SJSA1 (cell line): ENCODE results near the gene GOLGA5.

- RAMPAGE, long total RNA, result no peak
These were observed 88.4 kb downstream of the RIN3 start for GRCh38 chr14:92601670-92602649.

- RAMPAGE, long total RNA, result no peak
These were observed 95.7 kb downstream of the RIN3 start for GRCh38 chr14:92609141-92609757.

GRCh38 chr14:92652898-92653041 lies 95.7 kb downstream of the LGMN start:
- RAMPAGE, long total RNA, result no peak

- RAMPAGE, long total RNA, result start-site peak on the plus strand at chr14:92794321-92794400, 132 and 44 reads in 2 replicates
These were observed at the start of gene GOLGA5 for GRCh38 chr14:92794105-92795061. Gene GOLGA5, plus strand, starts transcription at chr14:92794305.

DNA sequence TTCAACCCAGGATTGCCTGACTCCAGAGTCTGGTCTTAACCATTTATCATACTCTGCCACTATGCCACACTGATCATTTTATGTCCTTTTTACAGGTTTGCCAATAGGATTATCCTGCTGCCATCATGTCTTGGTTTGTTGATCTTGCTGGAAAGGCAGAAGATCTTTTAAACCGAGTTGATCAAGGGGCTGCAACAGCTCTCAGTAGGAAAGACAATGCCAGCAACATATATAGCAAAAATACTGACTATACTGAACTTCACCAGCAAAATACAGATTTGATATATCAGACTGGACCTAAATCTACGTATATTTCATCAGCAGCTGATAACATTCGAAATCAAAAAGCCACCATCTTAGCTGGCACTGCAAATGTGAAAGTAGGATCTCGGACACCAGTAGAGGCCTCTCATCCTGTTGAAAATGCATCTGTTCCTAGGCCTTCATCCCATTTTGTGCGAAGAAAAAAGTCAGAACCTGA lies 3.2 kb downstream of the GOLGA5 start:
- RAMPAGE, long total RNA, result no peak

GRCh38 chr14:92929461-92929868 lies 6.5 kb downstream of the CHGA start:
- RAMPAGE, long total RNA, result no peak

DNA sequence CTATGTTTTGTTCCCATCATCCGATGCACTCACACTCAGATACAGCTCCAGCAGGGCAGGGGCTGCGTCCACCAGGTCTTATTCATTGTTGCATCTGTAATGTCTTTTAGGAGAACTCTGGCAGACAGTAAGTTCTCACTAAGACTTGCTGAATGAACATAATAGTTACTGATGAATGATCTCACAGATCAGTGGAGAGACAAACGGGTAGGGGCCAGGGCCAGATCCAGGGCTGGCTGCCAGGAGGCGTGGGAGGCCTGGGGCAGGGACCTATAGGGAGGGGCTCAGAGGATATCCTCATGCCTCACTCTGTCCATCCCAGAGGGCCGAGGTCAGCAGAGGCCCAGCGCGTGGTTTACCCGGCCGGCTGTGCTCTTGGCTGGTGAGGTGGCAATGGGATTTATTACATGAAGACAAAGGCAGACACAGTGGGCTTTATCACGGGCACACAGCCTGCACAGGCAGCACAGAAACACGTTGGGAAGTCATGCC lies 85.4 kb downstream of the CHGA start:
- RAMPAGE, long total RNA, result no peak

DNA sequence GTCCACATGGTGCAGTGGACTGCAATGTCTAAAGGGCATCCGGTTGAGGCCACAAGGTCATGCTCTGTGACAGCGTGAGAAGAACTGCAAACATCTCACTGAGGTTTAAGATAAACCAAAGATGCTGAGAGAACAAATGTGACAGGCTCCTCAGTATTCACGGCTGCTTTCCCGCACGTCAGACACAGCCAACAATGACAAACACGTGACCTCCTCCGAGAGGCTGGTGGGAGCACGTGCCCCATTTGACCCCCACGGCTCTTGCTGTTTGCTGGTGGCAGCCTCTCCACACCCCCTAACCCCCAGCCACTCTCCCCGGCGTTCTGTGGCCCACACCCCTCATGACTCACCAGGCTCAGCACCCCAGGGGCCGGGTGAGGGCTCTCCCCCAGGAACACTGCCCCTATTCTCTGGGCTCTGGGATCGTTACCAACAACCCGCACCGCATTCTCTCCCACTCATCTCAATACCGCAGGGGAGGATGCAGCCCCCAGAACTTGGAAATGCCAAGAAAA lies 79.4 kb downstream of the ITPK1 start:
- RAMPAGE, long total RNA, result no peak

- RAMPAGE, long total RNA, result no peak
These were observed 61.7 kb downstream of the ITPK1 start for GRCh38 chr14:93053875-93054487.

GRCh38 chr14:93055337-93056175 lies 60.2 kb downstream of the ITPK1 start:
- RAMPAGE, long total RNA, result no peak

DNA sequence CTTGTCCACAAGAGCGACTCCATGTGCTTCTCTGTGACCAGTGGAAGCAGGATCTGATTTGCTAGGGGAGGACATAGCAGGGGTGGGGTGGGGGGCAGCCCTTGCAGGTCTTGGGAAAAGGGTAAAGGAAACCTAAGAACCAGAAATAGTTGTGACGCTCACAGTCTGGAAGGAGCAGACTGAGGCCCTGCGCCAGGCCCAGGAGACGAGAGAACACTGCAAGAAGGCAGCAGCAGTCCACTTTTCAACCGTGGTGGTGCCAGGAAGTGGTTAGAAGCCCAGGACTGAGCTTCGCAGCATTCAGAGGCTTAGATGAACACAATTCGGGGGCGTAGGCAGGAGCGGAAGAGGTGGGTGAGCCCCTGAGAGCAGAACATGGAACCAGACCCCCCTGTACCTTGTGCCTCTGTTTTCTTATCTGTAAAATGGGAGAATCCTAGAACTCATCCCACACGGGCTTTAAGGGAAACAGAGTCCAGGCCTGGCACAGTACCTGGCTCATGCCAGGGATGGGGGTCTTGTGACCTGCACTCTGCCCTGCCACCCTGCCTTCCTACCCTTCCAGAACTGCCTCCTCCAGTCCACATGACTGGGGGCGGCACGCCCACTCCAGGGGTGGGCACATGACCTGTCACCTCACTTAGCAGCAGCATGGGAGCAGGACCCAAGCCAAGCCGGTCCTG lies 33.5 kb downstream of the ITPK1 start:
- RAMPAGE, long total RNA, result no peak

GRCh38 chr14:93106791-93107086 lies 9.0 kb downstream of the ITPK1 start:
- RAMPAGE, long total RNA, result no peak

DNA sequence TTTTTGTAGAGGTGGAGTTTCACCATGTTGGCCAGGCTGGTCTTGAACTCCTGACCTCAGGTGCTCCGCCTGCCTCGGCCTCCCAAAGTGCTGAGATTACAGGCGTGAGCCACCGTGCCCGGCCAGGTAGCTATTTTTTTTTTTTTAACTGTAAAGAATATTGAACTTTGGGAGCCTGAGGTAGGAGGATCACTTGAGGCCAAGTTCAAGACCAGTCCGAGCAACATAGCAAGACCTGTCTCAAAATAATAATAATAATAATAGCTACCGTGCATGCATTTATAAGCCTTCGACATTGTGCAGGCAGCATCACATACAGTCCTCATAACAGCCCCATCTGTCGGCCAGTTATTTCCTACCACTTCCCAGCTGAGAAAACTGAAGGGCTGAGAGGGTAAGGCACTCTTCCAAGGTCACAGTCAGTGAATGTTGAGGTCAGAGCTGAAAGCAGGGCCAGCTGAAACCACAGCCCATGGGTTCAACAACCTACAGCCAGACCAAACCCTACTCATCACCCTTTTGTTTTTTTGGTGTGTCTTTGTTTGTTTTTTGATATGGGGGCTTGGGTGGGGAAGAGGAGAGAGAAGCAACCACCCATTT lies 16.7 kb upstream of the ITPK1 start:
- RAMPAGE, long total RNA, result no peak

DNA sequence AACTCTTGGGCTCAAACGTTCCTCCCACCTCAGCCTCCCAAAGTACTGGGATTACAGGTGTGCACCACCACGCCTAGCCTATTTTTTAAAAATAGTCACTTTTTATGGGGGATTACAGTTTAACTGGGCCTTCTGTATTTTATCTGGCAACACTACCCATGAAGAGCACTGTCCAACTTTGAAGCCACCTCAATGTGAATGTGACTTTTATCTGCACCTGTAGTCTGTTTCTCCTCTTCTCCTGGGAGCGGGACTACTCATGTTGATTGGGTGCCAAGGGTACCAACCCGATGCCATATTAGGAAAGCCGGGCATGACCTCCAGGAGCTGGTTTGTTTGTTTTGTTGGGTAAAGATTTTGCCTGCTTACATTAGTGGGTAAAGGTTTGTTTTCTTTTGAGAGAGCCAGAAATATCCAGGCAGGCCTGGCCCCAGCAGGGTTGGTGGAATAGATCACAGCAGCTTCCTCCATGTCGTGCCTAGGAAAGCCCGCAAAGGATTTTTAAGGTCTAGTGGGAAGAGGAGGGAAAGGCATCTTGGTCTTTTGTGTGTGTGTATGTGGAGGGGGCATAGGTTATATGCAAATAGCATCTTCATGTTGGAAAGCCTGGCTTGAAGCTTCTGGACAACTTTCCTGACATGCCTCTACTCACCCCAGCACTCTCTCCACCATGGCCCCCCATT lies 19.7 kb upstream of the ITPK1 start:
- RAMPAGE, long total RNA, result no peak

GRCh38 chr14:93181955-93182332 lies 2.8 kb downstream of the MOAP1 start:
- RAMPAGE, long total RNA, result no peak

- RAMPAGE, long total RNA, result no peak
These were observed 342 bp downstream of the LYSET start for GRCh38 chr14:93185420-93185898.

DNA sequence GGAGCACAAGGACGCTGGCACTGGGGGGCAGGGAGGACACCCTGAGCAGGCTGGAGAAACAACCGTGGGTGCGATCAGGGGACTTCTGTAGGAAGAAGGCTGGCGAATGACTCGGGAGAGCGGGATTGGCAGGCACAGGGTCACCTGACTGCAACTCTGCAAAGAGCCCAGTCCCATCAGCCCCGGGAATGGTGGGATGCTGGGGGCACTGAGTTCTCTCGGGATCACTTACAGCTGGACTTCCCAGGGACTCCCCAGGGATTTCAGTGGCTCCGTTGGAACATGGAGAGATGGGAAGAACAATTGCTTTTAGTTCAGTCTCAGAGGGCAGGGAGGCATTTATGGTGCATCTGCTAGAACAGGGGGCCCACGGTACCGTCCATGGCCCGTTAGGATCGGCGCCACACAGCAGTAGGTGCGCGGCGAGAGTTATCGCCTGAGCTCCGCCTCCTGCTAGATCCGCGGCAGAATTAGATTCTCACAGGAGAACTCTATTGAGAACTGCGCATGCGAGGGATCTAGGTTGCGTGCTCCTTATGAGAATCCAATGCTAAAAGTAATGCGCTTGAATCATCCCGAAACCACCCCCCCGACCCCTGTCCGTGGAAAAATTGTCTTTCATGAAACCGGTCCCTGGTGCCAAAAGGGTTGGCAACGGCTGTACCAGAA lies 24.4 kb downstream of the UBR7 start:
- RAMPAGE, long total RNA, result no peak

DNA sequence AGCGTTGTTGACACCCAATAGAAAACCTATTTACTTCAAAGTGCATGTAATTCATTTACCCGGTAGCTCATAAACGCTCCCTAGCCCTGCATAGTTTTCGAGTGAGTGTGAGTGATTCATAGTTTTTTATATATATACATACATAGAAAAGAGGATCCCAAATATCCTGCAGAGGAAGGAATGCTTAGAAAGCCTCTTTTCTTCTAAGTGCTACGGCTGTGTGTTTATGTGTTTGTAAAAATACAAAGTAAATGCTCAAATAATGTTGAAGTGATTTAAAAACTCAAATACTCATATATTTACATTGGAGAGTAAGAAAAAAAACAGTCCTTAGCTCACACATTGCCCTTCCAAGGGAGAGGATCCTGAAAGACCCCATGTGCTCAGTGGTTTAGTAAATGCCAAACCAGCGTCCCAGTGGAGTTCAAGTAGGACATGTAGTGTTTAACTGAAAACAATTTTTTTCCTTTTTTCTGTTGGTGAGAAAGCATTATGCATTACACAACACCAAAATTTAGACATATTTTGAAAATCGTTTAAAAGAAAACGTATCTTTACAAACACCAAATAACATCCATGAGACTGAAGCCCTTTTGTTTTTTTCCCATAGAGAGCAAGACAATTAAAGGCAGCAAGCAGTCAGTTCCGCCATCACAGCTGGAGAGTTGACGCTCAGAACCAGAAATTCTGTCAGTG lies 33.5 kb downstream of the UBR7 start:
- RAMPAGE, long total RNA, result no peak

DNA sequence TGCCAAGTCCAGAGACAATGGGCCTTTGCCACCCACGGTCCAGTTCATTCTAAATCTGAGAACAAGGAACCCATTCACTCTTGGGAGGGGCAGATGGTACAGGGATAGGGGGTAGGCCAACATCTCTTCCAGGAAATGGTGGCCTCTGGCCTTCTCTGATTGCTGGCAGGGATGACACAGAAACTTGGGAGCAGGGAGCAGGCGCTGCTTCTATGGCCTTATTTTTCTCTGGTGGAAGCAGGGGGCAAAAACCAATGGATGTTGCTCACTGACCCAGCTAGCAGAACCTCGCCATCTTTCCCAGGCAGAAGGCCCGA lies 35.0 kb downstream of the PRIMA1 start:
- RAMPAGE, long total RNA, result no peak

DNA sequence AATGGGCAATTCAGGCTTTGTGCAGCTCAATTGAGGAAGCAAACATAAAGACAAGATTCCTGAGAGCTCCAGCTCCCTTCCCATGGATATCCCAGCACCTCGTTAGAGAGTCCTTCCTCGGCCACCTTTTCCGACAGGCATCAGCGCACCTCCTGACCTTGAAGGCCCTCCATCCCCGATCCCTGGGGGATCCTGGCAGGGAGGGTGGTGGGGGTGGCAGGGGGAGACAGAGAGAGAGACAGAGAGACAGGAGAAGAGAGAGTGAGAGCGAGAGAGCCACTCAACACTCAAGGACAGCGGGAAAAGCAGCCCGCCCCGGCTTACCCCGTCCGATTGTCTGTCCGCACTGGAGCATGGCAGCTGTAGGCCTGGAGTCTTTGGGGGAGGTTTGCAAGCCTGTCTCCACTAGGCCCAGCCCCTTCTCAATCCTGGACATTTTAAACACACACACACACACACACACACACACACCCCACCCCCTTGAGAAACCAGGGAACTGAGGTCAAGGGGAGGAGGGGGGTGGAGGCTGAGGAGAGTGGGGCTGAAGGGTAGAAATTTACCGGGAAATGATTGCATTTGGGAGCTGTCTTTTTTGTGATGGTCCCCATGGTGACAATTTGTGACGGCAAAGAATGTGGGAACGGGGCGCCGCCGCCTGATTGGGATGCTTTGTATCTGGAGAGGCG lies 410 bp upstream of the FAM181A start:
- RAMPAGE, long total RNA, result no peak